Measurements from ENCODE around the genes MRPL3 and BFSP2.

GRCh38 chr3:131025903-131026154 is 796 bp downstream of the ASTE1 start:
- RRBS = no CpG with 5 or more reads among the region's 6 CpGs

DNA sequence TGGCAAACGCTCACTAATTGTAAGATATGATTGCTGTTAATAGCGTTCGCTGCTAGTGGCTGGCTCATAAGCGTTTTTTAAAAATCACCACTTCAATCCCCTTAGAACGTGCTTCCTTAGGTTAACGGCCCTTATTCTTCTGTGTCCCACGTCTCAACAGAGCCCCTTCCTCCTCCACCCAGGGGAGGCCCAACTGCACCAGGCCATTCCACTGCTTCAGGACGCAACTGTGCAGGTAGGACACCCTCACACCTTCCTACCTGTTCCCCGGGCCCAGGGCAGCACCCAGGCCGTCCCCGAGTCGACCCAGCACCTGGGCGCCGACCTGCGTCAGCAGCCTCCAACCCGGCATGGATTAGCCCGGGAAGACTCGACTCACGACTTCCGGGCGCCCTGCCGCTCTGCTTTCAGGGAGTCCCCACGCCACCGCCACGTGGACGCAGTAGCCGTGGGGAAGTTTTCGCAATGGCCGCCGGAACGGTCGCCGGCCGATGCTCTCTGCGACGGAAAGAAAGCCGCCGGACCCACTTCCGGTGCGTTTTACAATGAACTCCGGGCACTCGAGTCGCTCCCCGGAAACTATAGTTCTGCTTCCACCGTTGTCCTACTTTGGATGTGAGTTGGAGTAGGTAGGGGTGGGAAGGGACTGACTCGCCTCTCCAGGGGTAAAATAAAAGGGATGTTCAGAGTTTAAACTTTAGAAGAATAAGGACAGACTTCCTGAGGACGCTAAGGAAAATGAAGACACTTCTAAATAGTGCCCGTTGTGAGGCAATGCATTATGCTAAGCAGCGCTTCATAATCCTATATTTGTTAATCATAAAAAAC is at the start of gene MRPL3:
Gene MRPL3, minus strand, starts transcription at position 502 of the 828 bp plus-strand sequence.
- RRBS = 2% methylated on average over 7 of the region's 49 CpGs

DNA sequence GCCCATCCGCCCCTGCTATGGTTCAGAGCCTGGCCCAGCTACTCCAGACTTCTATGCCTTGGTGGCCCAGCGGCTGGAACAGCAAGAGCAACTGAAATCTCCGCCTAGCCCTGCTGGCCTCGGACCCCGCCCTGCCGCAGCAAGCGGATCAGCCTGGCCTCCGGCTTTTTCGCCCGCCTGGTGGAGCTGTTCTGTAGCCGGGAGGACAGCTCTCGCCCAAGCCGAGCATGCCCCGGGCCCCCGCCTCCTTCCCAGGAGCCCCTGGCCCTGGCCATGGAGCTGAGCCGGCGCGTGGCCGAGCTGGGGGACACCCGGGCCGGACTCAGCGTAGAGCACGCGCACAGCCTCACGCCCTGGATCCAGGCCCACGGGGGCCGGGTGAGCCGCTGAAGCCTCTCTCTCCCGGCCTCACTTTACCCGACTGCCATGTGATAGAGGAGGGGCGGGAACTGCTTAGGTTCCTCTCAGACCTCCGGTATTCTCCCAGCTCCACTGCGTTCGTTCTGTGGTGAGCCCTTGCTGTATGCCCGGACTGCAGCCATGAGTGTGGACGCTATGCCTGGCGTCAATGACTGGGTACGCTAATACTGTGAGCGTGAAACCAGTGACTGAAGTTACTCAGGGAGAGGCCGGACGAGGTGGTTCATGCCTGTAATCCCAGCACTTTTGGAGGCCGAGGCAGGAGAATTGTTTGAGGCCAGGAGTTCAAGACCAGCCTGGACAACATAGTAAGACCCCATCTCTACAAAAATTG is 24.2 kb upstream of the MRPL3 start:
- RRBS = 17% methylated on average over 14 of the region's 42 CpGs

DNA sequence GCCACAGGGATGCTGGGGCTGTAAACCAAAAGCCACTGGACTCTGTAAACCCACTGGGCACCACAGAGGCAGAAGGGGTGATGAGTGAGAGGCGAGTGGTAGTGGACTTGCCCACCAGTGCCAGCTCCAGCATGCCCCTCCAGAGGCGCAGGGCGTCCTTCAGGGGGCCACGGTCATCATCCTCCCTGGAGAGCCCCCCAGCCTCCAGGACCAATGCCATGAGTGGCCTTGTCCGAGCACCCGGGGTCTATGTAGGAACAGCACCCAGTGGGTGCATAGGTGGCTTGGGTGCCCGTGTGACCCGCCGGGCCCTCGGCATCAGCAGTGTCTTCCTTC is at the start of gene BFSP2:
Gene BFSP2, plus strand, starts transcription at position 53 of the 336 bp plus-strand sequence.
- RRBS = 98% methylated on average over 5 of the region's 10 CpGs

DNA sequence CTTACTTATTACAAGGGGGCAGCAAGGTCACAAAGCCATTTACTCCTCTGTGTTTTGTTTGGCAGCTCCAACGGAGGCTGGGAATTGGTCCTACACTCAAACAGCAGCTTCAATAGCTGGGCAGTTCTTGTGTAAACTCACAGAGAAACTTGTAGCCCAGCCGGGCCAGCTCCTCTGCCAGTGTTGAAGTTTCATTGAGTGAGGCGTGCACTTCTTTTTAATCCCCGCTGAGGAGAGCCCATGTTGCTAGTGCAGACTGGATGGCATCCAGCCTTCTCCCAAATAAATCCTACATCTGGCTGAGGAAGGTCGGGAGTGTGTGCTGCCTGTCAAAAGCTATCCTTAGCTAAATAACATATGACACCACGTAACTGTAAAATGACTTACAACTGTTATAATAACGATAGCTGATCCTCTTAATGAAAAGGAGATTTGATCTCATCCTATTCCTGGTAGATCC is 59.6 kb downstream of the BFSP2 start:
- RRBS = no CpG with 5 or more reads among the region's 7 CpGs

DNA sequence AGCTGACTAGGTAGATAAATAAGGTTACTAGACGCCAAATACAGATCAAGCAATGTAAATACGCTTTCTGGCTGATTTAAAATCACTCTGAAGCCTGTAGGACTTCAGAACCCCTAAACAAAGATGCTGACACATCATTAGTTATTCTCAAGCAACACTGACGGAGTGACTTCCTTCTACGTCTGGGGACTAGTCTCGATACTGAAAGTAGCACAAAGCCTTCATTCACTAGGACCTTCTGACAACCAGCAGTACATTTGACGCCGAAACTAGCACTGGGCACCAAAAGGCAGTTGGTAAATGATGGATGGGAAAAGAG is 67.2 kb upstream of the CDV3 start:
- RRBS = no CpG with 5 or more reads among the region's 7 CpGs

DNA sequence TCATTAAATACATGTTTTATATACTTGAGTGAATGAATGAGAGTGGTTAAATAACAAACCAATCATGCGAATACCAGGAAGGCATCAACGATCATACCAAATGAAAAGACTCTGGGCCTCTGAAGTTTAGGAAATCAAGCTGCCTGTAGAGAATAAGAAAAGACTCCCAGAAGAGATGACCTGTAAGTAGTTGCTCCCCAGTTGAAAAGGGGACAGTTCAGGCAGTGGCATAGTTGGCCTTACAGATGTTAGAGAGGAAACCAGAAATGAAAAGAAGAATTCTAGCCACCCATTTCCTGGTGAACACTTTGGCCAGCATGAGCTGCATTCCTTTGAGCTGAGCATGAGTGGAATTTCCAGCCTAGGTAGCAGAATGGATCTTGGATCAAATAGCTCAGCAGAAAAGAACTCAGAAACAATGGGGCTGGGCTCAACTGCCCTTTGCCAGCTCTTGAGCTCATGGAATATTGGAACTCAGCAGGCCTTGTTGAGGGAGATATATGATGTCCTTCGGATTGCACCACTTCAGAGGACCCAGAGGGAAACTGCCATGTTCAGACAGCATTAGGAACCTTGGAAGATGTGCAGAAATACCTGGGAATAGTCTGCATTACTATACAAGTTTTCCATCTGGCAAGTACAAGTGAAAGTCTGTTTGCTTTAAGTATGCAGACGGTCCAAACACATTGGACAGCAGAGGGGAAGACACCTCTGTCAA is 3.4 kb upstream of the CDV3 start:
- RRBS = no CpG with 5 or more reads among the region's 4 CpGs

DNA sequence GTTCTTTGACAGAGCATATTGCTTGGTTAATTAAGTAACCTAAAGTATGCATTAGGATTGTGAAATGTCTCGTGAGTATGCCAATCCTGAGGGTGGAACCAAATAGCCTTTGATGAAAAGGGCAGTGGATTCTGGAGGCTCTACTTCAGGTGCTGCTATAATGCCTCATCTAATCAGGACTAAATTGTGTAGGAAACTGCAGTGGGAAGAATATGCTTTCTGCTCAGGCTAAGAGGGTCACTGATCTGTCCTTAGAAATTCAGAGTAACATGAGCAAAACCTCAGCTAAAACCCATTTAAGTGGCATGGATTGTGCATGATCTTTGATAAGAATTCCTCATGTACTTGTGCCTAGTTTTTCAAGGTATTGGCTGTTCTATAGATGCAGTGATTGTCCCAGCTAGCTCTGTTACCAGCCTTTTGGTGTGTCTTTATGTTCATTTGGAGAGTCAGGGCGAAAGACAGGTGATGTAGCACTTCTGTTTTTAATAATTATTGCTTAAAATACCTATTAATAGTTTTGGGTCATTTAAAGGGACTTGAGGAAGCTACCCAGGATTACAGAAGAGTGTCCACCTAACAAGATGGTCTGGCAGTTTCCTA is 15.5 kb downstream of the CDV3 start:
- RRBS = no CpG with 5 or more reads among the region's 2 CpGs

DNA sequence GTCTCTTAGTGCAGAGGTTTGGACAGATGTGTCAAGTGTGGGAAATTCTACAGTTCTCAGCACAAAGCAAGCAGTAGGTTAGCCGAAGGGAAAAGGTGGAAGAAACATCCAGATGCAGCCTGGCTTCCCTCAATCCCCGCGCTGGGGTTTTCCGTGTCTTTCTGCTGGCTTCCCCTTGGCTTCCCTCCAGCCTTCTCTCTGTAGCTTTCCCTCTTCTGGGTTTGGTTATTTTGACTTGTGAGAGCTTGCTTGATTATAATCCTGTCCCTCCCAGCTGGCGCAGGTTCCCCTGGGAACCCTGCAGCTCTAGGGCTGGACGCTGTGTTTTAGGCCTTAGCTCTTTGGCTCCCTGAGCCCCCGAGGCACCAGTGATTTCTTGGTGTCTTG is 4.1 kb downstream of the TF start:
- RRBS = no CpG with 5 or more reads among the region's 7 CpGs

DNA sequence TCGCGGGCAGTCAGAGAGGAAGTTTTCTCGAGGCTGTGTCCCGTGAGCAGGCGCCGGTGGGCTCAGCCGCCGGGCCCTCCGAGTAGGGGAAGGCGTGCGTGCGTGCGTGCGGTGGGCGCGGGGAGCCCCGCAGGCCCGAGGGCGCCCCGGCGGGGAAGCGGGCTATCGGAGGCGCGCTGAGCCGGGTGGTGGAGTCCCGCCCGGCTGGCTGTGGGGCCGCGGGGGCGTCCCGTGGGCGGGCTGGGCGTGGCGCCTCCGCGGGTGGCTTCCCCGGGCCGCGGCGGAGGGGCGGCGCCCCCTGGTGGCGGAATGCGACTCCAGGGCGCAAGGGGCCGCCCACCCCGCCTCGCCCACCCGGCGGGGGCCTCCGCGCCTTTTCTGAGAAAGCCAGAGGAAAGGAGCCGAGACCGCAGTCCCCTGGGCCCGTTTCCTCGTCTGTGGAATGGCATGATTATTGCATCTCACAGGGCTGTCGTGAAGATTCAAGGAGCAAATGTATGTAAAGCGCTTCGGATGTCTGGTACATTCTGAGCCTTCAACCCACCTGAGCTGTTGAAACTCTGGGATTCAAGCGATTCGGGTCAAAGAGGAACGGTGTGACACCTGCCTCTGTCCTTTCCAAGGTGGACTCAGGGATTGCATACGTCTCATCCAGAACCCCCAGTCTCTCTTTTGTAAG is 31.9 kb upstream of the RAB6B start:
- RRBS = 5% methylated on average over 32 of the region's 64 CpGs

- RRBS = no CpG with 5 or more reads among the region's 20 CpGs
These were observed 1.1 kb downstream of the SLCO2A1 start for GRCh38 chr3:134028382-134029197.

DNA sequence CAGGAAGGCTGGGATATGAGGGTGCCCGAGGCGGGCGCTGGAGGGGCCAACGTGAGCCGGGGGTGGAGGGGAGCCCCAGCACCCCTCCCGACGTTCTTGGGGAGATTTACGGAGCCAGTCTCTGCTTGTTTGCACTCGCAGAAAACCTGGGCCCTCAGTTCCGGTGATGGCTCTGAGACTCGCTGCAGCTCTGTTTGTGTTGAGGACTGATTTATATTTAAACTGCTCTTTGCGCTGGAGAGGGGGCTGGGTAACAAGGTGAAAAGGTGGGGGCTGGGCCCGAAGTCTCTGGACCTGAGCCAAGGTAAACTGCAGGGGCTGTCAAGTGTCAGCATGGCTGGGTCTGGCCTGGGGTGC is 557 bp upstream of the SLCO2A1 start:
- RRBS = 5% methylated on average over 5 of the region's 13 CpGs

DNA sequence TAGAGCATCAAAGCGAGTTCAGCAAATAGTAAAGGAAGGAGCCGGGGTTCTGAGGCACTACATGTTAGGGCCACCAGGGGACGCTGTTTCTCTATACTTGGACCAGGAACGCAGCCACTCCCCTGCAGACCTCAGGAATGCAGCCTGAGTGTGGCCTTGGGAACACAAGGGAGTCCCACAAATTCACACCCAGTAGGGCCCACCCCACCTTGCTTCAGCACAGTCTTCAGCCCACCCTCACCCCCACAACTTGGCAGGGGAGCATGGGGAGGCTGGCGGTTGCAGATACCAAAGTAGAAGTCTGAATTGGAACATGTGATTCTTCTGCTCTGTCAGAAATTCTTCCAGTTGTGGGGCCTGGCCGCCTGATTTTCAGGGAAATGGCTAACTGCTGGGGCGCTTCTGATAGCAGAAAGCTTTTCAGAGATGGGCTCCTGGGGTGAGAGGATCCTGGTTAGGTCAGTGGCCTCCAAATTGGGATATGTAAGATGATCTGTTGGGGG is 57.9 kb upstream of the RYK start:
- RRBS = no CpG with 5 or more reads among the region's 7 CpGs

GRCh38 chr3:134311099-134311672 is 60.5 kb upstream of the RYK start:
- RRBS = no CpG with 5 or more reads among the region's 3 CpGs

GRCh38 chr3:134331014-134332183 is 42.8 kb downstream of the AMOTL2 start:
- RRBS = no CpG with 5 or more reads among the region's 10 CpGs

- RRBS = no CpG with 5 or more reads among the region's 7 CpGs
These were observed 21.1 kb downstream of the AMOTL2 start for GRCh38 chr3:134352986-134353694.

DNA sequence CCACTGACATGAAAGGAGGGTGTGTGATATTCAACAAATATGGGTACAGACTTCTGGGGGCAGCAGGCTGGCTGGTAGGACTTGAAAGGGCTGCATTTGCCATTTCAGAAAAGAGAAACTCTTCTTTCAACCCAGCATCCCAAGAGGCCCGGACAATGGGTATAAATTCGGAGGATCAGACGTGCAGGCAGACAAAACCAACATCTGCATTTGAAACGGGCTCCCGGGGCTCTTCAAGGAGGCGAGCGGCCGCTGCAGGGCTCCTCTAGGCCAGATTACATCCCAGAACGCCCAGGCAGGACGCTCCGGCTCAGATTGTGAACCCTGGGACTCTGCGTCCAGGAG is 31.9 kb upstream of the AMOTL2 start:
- RRBS = 12% methylated on average over 12 of the region's 12 CpGs

GRCh38 chr3:134483172-134483526 is 2.6 kb downstream of the ANAPC13 start:
- RRBS = no CpG with 5 or more reads among the region's 5 CpGs

DNA sequence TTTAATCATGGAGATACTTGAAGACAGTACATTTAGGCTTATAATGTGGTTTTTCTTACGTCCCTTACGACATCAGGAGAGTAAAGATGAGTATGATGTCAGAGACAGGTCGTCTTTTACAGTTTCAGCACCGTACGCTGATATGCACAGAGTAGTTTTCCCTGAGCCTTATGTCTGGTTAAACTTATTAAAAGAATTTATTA is 936 bp downstream of the CEP63 start:
- RRBS = no CpG with 5 or more reads among the region's 5 CpGs

DNA sequence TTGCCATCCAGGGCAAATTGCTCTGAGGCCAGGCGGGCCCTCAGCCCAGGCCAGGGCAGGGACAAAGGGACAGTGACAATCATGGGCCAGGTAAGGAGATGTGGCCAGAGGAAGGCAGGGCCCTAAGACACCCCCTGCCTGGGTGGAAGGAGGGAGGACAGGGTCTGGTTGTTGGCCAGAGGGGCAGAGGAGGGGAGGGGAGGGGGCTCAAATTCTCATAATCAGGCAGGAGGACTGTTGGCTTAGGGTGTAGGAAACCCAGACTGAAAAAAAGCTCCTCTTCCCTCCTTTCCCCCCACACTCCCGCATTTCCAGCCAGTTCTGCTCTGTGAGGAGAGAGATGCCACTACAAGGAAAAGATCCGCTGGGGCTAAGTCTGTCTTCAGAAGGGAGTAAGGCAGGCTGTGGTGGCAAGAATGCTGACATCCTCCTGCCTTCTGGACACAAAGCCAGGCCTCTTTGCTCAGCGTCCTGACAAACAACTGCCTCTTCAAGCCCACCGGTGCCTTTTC is 3.2 kb downstream of the EPHB1 start:
- RRBS = no CpG with 5 or more reads among the region's 5 CpGs

All from HGPS cell (cell line).